Tongue (tissue), 2 donors: Measurements from ENCODE around the gene SRRM4.

DNA sequence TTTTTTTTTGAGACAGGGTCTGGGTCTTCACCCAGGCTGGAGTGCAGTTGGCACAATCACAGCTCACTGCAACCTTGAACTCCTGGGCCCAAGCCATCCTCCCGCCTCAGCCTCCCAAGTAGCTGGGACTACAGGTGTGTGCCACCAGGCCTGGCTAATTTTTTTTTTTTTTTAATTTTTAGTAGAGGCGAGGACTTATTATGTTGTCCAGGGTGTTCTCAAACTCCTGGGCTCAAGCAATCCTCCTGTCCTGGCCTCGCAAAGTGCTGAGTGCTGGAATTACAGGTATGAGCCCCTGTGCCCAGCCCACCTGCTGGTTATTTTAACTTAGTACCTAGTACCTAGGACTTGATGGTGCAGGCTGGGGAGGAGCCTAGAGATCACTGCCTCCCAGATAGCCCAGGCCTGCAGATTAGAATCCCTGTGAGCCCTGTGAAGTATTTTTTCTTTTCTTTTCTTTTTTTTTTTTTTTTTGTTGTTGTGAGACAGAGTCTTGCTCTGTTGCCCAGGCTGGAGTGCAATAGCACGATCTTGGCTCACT is 31.0 kb downstream of the HRK start:
- RAMPAGE, long total RNA, result no peak

DNA sequence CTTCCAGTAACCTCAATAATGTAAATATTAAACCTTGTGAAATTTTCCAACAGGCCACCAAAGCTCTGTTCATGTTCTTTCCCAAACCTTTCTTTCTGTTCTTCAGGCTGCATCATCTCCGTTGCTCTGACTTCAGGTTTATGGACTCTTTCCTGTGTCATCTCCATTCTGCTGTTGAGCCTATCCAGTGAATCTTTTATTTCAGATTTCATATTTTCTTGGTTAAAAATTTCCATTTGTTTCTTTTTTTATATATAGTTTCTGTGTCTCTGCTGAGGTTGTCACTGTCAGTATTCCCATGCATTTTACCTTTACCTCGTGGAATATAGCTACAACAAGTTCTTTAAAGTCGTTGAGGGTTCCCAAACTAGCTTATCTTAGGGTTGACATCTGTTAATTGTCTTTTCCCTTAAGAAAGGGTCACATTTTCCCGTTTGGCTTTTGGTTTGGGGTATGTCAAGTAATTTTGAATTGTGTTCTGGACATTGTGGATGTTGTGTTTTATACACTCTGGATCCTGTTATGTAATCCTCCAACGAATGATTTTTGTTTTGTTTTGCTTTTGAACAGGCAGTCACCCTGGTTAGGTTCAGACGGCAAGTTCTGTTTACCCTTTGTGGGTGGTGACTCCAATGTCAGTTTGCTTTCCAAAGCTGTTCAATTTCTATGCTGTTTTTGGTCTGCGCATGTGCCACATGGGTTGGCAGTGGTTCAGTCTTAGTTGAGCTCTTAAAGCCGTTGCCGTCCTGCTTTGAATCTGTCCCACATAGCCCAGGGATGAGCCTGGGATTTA is 85.0 kb downstream of the TESC start:
- RAMPAGE, long total RNA, result no peak

- RAMPAGE, long total RNA, result no peak
These were observed 52.8 kb downstream of the TESC start for GRCh38 chr12:117046361-117046913.

GRCh38 chr12:117048098-117048671 is 51.0 kb downstream of the TESC start:
- RAMPAGE, long total RNA, result no peak

DNA sequence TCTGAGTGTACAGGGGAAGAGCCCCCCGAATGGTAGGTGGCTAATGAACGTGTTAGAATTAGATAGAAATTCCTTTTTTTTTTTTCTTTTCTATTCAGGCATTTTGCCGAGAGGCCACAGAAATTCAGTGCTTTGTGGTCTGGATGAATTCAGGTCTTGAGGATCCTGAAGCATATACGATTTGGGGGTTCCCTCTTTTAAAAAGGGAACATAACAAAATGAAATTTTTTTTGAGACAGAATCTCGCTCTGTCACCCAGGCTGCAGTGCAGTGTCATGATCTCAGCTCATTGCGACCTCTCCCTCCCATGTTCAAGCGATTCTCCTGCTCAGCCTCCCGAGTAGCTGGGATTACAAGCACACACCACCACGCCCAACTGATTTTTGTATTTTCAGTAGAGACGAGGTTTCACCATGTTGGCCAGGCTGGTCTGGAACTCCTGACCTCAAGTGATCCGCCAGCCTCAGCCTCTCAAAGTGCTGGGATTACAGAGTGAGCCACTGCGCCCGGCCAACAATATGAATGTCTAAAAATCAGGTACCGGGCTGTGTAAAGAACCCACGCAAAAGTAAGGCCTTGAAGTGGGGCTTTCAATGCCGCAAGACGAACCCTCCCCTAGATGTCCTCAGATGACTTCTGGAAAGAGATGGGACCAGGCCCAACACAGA is 30.1 kb downstream of the TESC start:
- RAMPAGE, long total RNA, result no peak

DNA sequence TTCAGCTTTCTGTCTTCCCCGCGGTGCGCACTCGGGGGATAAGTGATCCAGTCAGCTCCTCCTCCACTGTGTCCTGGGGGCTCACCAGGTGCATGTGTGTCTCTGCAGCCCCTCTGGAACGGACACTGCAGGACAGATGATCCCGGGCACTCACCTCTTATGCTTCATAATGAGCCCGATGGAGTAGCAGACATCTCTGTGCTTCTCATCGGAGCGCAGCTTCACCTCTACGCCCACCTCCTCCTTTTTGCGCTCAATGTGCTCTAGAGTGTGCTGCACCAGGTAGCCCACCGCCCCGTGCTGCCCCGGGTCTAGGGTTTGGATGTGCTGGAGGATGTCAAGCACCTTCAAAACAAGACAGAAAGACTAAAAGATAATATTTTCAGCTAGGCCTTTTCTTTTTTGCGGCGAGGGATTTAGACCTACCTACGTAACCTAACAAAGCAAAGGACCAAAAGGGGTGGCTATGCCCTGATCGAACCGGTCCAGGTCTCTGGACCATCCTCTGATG is 32.5 kb downstream of the FBXO21 start:
- RAMPAGE, long total RNA, result no peak

DNA sequence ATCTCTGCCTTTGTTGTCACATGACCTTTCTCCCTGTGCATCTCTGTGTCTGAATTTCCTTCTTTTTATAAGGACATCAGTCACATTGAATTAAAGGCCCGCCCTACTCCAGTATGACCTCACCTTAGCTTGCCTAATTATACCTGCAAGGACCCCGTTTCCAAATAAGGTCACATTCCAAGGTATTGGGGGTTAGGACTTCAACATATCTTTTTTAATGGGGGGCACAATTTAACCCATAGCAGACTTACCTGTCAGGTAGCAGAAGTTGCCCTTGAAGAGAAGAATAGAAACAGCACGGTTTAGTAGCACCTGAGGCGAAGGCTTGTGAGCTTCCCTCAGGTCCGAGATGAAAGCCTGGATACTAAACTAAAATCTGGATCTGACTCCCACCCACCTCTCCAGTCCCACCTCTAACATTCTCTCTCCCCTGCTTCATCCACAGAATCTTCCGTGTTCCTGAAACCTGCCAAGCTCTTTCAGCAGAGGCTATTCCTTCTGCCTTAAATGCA is 280.1 kb upstream of the NOS1 start:
- RAMPAGE, long total RNA, result no peak

GRCh38 chr12:117685348-117686090 is 283.3 kb downstream of the KSR2 start:
- RAMPAGE, long total RNA, result no peak

- RAMPAGE, long total RNA, result no peak
These were observed 281.8 kb downstream of the KSR2 start for GRCh38 chr12:117686678-117687615.

GRCh38 chr12:118063605-118064724 is 3.0 kb upstream of the WSB2 start:
- RAMPAGE, long total RNA, result no peak

DNA sequence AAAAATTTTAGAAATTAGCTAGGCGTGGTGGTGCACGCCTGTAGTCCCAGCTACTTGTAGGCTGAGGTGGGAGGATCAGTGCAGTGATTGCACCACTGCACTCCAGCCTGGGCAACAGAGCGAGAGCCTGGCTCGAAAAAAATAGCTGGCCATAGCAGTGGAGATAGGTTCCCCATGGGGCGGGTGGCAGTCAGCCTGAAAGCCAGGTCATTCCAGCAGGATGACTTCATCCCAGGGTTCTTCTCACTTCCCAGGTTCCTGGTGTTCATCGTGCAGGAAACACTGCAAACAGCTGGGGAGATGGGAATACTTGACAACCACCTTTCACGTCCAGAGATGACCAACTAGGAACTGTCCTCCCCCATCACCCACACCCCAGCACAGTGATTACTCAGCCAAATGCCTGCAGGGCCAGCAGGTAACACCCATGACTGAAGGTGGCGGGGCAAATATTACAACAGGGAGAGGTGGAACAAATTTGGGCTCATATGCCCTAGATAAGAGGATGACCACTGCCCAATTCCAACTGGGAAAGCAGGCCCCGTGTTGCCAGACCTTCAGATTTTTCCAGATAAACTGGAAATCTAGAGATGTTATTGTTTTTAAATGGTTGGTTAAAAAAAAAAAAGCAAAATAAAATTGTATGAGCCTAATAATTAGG is 1.7 kb downstream of the VSIG10 start:
- RAMPAGE, long total RNA, result no peak

GRCh38 chr12:118172027-118172858 is 36.3 kb downstream of the PEBP1 start:
- RAMPAGE, long total RNA, result no peak

GRCh38 chr12:118201106-118201517 is 65.2 kb downstream of the PEBP1 start:
- RAMPAGE, long total RNA, result no peak

GRCh38 chr12:118383810-118384258 is 7.5 kb downstream of the SUDS3 start:
- RAMPAGE, long total RNA, result no peak

DNA sequence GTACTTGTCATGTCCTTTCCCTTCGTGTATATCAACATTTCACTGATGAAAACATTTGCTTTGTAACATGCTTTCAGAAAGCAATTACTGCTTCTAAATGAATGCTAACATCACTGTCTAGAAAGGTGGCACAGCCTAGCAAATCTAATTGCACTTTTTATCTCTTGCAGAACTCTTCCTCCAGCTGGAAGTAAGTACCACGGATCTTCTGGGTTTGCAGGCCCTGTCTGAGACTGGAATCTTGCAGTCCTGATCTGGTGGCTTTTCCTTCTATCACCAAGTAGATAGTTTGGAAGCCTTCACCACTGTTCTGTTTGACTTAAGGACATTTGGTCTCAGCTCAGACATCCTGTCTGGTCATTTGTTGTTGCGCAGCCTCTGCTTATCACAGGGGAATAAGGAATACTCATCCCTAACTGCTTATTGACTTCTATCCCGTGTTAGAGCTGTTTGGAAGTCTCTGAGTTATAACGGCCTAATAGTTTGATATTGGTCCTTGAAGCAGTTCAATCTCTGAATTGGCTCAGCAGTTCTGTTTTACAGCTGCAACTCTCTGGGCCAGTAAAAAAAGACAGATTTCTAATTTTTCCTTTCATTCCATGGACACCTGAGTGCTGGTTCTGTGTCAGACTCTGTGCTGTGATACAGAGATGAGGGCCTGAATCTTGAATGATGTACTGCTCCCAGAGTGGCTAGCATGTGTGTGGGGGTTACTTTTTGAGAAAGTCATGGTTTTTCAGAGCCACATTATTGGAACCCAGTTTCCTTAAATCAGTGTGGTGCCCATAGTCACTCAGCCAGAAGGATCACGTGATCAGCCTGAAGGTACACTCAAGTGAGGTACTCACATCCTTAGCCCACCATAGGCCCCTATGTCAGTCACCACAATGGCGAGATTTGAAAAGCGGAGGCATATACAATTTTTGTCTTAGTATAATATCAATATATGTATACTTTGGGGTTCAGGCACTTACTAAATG is 13.7 kb downstream of the SUDS3 start:
- RAMPAGE, long total RNA, result no peak

DNA sequence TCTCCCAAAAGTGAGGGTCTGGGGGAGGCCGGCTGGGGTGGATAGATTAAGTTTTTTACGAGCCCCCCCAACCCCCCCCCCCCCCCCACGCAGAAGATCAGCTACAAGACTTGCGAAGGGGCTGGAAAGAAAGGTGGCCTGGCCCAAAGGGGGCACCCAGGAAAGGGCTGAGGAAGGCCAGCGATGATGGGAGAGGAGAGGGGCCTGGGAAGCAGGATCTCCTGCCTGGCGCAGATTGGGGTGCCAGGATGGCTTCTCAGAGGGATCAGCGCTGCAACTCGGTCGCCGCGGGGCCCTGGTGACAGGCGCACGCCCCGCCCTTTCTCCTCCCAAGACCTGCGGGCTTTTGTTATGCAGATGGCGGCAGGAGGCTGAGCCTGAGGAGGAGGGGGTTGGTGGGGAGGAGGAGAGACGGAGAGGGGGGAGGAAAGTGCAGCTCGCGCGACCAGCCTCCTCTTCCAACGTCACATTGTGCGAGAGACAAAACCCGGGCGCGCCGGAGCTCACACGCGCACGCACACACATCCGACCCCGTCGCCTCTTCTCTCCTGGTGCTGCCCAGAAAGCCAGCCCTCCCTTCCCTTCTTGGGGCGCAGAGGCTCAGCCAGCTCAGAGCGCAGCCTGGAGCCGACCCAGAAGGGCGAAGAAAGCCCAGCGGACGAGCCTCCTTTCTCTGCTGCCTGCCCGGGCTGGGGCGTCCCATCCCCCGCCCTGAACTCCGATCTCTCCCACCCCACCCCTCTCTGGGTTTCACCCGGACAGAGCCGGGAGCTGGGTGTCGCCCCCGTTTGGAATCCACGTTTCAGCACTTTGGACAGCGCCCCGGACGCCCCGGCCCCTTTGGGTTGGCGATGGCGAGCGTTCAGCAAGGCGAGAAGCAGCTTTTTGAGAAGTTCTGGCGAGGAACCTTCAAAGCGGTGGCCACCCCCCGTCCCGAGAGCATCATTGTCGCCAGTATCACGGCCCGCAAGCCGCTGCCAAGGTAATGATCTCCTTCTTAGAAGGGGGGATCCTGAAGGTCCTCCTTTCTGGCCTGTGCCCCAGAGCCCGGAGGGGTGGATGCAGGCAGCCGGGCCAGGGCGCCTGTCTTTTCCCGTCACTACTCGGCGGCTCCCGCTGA is at the start of gene SRRM4:
SRRM4 (plus strand) TSS at position 510 of the 1,120 bp plus-strand sequence.
- RAMPAGE, long total RNA, result no peak

DNA sequence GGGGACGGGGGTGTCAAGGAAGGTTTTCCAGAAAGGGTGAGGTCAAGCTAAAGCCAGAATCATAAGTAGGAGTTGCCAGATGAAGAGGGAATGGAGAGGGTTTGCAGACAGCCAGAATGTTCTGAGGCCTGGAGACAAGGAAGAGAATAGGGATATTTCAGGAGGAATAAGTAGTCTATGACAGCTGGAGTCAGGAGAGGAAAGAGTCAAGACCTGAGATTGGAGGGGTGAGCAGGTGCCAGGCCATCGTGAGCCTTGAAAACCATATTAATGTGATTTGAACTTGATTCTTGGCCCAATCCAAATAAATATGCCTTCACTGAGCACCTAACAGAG is 29.2 kb upstream of the HSPB8 start:
- RAMPAGE, long total RNA, result no peak

GRCh38 chr12:119168947-119169505 is 9.7 kb upstream of the HSPB8 start:
- RAMPAGE, long total RNA, result no peak

GRCh38 chr12:119368820-119369521 is 34.4 kb downstream of the CCDC60 start:
- RAMPAGE, long total RNA, result no peak

DNA sequence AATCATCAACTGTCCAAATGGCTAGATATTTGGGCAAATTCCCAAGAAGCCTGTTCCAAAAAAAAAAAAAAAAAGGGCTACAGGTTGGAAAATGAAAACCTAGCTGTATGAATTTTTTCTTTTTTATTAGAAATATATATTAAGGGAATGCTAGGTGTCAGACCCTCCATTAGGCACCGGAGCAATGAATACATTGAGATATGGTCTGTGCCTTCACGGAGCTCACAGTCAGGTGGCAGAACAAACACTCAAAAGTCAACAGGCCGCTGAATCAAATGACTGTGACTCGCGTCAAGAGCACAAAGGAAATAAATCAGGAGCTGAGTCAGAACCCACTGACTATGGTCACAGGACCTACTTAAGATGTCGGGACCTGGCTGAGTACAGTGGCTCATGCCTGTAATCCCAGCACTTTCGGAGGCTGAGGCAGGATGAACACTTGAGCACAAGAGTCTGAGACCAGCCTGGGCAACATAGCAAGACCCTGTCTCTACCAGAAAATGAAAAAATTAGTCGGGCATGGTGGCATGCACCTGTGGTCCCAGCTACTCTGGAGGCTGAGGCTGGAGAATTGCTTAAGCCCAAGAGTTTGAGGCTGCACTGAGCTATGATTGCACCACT is 19.7 kb downstream of the TMEM233 start:
- RAMPAGE, long total RNA, result no peak